CMK (cell line): ENCODE measurements around the gene EIF5AL1.

DNA sequence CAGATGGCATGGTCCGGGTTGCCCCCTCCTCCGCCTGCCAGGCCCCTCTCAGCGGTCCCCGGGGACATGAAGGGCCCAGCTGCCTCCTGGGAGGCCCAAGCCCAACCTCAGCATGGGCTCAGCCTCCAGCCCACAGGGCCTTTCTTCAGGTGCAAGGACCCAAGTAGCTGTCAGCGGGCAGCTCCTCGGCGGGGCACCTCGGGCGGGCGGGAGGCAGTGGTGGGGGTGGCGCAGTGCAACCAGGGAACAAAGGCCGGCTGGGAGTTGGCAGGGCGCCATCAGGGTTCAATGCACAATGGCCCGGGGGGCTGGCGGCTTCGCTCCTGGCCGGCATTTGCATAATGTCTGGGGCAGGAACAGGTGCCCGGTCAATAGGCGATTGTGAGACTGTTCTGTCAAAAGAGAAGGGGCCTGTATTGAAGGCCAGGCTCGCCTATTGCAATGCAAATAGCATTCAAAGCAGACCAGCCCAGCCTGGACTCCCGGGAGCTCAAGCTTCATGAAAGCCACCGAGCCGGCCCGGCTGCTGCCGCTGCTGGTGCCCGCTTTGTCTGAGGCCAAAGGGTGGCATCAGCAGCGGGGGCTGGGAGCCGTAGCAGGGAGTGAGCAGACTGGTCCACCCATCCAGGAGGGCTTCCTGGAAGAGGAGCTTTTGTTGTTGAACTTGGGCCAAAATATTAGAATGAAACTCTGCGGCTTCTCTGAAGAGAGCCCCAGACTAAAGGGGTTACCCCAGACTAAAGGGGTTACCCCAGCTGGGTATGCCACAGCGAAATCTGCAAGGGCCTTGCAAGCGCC is 155.0 kb upstream of the ZMIZ1 start:
- RRBS: 74% methylated on average over 6 of the region's 31 CpGs

DNA sequence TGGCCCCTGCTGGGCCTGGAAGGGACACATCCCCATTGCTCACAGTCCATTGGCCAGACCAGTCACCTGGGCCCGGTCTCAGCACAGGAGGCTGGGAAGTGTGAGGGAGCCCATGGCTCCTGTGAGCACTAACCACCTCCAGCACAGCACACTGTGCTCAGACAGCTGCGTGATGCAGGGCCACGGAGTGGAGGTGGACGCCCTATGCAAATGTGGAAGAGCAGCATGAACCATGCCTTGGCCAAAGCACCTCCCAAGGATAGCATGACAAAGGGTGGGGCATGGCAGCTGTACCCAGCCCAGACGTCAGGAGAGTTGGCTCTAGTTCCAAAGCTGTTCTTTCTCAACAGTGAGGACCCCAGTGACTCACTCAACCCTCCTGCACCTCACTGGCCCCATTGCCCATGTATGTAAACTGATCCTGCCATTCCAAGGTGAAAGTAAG is 120.1 kb upstream of the ZMIZ1 start:
- RRBS: no CpG with 5 or more reads among the region's 5 CpGs

- RRBS: no CpG with 5 or more reads among the region's 24 CpGs
Measured at GRCh38 chr10:79025028-79025800, 43.6 kb upstream of the ZMIZ1 start.

GRCh38 chr10:79069316-79069833 is 609 bp downstream of the ZMIZ1 start:
- RRBS: 1% methylated on average over 21 of the region's 55 CpGs

GRCh38 chr10:79098373-79098705 is 29.6 kb downstream of the ZMIZ1 start:
- RRBS: no CpG with 5 or more reads among the region's 7 CpGs

GRCh38 chr10:79155024-79155980 is 86.5 kb downstream of the ZMIZ1 start:
- RRBS: no CpG with 5 or more reads among the region's 16 CpGs

GRCh38 chr10:79159149-79159622 is 90.4 kb downstream of the ZMIZ1 start:
- RRBS: 96% methylated on average over 7 of the region's 17 CpGs

DNA sequence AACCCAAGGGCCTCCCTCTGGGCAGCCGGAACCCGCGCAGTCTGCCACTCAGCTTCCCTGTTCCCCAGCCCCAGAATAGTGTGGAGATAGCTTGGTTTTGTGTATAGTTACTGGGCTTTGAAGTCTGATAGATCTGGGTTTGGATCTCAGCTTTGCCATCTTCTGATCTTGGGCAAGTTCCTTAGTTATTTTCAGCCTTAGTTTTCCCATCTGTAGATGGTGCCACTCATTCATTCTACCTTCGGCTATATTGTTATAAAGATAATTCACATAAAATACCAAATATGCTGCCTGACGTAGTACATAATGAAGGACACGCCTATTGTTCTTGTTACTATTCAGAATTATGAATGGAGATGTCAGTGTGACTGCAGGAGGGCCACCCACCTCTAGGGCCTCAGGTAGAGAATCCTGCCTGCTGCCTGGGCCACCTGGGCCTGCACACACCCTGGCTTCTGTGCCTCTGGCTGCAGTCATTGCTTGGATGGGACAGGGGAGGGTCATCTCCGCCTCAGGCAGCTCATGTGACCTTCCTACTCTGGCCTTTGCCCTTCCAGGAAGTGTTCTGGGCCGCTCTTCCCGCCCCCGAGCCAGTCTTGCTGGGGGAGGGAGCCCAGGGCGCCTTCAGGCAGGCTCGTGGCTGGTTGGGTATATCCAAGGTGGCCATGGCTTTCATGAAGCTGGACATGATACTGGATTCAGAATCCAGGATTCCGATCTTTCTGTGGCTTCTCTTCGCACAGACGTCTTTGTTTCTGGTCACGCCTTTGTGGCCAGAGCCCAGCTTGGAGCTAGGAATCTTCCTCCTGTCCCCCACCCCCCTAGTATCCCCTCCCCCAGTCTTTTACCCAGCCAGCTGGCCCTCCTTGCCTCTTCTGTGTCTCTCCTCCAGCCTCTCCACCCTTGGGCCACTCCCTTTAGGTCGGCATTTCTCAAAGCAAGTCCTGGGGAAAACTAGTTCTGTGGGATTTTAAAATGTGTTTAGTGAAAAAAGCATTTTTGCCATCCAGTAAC is 119.3 kb downstream of the ZMIZ1 start:
- RRBS: no CpG with 5 or more reads among the region's 17 CpGs

- RRBS: 92% methylated on average over 2 of the region's 16 CpGs
Measured at GRCh38 chr10:79236023-79236751, 111.1 kb upstream of the PPIF start.

- RRBS: no CpG with 5 or more reads among the region's 16 CpGs
Measured at GRCh38 chr10:79249337-79250091, 97.8 kb upstream of the PPIF start.

GRCh38 chr10:79280878-79281987 is 66.0 kb upstream of the PPIF start:
- RRBS: no CpG with 5 or more reads among the region's 18 CpGs

DNA sequence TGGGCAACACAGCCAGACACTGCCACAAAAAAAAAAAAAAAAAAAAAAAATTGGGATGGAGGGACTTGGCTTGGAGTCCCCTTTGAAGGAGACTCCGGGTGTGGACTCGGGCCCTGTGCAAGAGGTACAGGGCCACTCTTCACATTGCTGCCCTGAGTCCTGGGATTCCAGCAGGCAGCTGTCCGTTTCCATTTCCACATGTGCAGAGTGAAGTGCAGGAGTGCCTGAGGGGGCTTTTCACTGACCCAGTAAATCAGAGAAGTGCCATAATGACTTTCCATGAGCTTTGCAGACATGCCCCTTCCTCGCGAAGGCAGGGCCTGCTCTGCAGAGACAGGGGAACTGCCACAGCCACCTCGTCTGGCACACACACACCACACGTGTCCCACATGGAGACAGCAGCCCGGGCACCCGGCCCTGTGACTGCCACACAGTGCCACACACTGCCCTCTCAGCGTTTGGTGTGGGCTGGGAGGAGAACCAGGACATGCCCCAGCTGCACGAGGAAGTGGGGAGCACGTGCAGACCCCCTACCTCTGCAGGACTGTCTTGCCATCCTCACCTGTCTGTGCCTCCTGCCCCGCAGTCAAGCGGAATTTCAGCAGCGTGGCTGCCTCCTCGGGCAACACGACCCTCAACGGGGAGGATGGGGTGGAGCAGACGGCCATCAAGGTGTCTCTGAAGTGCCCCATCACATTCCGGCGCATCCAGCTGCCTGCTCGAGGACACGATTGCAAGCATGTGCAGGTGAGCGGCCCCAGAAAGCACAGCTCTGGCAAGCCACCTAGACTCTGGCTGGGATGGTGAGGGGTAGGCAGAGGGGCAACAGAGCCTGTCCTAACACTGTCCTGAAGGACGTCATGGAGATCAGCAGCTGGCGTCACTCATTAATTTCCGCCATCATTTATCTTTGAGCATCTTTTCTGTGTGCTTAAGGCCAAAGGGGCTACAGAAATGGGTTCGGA is 43.6 kb upstream of the PPIF start:
- RRBS: no CpG with 5 or more reads among the region's 28 CpGs

DNA sequence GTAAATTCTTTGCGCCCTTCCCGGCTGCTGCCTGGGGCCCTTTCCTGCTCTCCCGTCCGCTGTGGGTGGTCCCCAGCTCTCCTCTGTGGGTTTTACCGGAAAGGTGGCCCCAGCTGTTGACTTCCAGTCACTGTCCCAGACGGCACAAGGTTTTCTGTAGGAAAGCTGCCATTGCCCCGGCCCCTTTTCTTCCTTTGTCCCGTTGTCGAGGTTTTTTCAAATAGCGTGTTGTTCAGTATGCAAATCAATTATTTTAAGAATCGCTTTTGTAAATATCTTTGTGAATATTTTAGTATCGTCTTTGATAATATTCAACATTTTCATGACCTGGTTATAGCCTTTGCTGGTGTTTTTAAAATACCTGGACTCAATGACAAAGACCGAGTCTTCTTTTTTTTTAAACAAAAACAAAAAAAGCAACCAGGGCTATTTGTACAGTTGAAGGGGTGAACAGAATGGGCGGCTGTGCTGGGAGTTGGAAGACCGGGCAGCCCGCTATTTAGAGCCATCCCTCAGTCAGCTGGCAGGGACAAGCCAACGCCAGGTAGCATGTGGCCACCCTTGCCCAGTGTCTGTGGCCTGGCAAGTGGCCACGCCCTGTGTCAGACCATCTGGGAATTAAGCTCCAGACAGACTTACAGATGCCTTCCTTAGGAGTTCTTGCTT is 32.8 kb upstream of the PPIF start:
- RRBS: 92% methylated on average over 4 of the region's 18 CpGs

- RRBS: no CpG with 5 or more reads among the region's 11 CpGs
Measured at GRCh38 chr10:79348446-79349361, 1.4 kb downstream of the PPIF start.

- RRBS: no CpG with 5 or more reads among the region's 10 CpGs
Measured at GRCh38 chr10:79352804-79353573, 5.7 kb downstream of the PPIF start.

DNA sequence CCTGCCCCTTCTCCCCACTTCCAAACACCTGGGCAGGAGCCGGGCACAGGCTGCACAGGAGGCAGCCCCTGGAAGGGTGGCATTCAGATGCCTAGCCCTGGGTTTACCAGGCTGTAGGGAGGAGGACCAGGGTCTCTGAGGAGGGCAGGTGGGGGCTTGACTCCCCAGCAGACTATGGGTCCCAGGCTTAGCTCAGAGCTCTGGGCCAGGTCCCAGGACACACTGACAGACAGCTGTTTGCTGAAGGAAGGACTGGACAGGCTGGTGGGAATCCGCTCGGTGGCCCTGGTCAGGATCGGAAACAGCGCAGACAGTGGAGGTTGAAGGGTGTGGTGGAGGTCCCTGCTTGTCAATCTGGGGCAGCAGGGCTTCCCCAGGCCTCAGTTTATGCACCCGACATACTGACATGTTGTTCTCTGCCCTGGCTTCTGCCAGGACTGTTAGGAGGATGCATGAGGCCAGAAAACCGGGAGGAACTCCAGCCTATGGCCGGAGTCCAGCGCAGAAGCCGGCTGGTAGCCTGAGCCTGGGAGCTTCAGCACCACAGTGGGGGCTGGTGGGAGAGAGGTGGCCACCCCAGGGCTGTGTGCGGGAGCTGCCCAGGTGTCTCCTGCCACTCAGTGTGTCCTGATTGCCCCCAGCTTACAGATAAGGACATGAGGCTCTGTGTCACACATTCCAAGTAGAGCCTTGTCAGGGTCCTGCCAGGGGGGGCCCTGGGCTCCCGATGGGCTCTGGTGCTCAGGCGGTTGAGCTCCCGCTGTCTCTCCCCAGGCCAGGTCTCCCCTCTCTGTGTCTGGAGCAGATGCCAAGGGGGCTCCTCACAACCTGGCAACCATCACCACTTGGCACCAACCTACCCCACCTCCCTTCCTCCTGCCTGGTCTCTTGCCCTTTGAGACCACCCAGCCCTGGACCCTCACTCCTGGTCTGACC is 32.2 kb downstream of the PPIF start:
- RRBS: no CpG with 5 or more reads among the region's 14 CpGs

GRCh38 chr10:79399102-79399920 is 46.1 kb downstream of the ZCCHC24 start:
- RRBS: no CpG with 5 or more reads among the region's 18 CpGs

DNA sequence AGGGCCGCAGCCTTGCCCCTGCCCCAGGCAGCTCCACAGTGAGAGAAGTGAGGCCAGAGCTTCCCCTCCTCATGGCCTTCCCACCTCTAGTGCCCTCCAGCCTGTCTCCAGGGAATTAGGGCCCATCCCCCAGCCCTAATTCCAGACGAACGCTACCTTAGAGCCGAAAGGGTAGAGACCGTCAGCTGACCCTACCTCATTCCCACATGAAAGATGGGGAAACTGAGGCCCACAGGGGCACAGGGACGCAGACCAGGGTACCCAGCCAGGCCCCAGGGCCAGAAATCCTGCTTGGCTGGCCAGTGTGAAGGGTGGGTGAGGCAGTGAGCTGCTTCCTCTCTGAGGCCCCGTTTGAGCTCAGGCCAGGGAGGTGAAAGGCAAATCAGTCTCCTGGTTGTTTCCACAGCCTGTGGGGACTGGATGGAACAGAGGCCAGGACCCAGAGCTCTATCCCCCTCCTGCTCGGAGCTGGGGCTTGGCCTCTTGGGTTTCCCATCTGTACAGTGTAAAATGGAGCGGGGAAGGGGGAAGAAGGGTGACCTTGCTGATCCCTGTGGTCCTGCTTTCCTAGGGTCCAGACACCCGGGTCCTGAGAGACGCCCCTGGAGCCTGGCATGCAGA is 9.8 kb downstream of the ZCCHC24 start:
- RRBS: no CpG with 5 or more reads among the region's 11 CpGs

DNA sequence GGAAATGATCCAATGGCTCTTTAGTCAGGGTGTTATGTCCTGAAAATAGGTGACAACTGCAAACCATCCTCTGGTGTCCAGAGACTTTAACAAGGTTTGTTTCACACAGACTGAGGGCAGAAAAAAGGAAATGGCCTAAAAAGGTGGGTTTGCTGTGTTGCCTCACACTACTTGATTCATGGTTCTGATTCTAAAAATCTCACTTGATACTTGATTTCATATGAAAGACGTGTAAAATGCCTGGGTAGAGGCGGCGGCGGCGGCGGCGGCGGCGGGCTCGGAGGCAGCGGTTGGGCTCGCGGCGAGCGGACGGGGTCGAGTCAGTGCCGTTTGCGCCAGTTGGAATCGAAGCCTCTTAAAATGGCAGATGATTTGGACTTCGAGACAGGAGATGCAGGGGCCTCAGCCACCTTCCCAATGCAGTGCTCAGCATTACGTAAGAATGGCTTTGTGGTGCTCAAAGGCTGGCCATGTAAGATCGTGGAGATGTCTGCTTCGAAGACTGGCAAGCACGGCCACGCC is at the start of gene EIF5AL1:
Gene EIF5AL1 (plus strand): TSS at position 244 of the 522 bp plus-strand sequence.
- RRBS: no CpG with 5 or more reads among the region's 26 CpGs